Neural cell (in vitro differentiated cells): ENCODE measurements around a stretch of chr7.

- RAMPAGE, long total RNA: no peak
Measured at GRCh38 chr7:37977223-37977668, 56.8 kb downstream of the EPDR1 start.

- RAMPAGE, long total RNA: no peak
Measured at GRCh38 chr7:38002890-38003444, 82.5 kb downstream of the EPDR1 start.

DNA sequence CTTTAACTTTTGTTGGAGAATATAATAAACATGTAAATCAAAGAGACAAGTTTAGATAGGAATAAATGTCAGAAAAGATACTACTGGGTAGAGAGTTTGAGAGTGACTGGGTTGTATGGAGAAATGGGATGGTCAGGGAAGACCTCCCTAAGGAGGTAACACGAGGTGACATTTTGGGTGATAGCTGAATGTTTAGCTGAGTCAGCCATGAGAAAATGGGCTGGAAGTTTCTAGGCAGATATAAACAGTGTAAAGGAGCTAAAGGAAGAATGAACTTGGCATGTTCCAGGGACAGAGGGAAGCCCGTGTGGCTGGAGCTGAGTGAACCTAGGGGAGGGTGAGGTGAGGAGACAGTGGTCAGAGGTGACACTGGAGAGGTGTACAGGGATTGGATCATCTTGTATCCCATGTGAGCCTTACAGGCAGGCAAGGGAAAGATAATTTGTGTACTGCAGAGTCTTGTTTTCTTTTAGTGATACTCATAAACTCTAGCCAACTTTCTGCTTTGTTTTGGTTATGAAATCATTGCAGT, 1.7 kb downstream of the STARD3NL start:
- RAMPAGE, long total RNA: no peak

GRCh38 chr7:38274488-38275039, 96.5 kb downstream of the STARD3NL start:
- RAMPAGE, long total RNA: no peak

- RAMPAGE, long total RNA: no peak
Measured at GRCh38 chr7:38276065-38276861, 98.2 kb downstream of the STARD3NL start.

DNA sequence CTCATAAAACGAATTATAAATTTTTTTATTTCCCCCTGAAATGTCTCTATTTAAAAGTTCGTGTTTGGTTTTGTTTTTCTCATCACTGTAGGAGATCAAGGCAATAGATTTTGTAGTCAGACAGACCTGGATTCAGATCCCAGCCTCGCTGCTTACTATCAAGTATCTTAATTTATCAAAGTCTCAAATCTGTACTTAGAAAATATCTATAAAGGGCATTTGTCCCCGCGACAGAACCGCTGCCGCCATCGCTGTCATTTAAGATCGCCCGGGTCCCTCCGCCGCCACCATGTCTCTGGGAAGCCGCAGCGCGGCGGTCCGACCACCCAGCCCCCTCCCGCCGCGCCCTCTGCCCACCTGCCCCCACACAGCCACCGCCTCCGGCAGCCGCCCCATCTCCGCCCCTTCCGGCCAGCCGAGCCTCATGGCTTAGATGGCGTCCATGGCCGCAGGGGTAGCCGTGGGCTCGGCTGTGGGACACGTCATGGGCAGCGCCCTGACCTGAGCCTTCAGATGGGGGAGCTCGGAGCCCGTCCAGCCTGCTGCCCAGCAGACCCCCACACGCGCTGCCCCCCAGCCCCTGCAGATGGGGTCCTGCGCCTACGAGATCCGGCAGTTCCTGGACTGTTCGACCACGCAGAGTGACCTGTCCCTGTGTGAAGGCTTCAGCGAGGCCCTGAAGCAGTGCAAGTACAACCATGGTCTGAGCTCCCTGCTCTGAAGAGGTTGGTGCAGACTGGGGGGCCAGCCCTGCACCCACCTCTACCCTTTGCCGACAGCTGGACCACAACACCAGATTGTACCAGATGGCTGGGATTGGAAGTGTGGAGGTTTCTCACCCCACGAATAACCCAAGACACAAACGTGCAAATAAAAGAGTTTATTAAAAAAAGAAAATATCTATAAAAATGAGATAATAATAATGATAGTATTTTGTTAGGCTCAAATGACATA, 133.3 kb downstream of the STARD3NL start:
- RAMPAGE, long total RNA: no peak

- RAMPAGE, long total RNA: no peak
Measured at GRCh38 chr7:38714712-38714911, 83.4 kb upstream of the AMPH start.

DNA sequence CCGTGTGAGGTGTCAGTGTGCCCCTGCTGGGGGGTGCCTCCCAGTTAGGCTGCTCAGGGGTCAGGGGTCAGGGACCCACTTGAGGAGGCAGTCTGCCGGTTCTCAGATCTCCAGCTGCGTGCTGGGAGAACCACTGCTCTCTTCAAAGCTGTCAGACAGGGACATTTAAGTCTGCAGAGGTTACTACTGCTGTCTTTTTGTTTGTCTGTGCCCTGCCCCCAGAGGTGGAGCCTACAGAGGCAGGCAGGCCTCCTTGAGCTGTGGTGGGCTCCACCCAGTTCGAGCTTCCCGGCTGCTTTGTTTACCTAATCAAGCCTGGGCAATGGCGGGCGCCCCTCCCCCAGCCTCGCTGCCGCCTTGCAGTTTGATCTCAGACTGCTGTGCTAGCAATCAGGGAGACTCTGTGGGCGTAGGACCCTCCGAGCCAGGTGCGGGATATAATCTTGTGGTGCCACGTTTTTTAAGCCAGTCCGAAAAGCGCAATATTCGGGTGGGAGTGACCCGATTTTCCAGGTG, 35.1 kb downstream of the POU6F2 start:
- RAMPAGE, long total RNA: no peak

- RAMPAGE, long total RNA: no peak
Measured at GRCh38 chr7:39016606-39017128, 39.0 kb downstream of the POU6F2 start.

DNA sequence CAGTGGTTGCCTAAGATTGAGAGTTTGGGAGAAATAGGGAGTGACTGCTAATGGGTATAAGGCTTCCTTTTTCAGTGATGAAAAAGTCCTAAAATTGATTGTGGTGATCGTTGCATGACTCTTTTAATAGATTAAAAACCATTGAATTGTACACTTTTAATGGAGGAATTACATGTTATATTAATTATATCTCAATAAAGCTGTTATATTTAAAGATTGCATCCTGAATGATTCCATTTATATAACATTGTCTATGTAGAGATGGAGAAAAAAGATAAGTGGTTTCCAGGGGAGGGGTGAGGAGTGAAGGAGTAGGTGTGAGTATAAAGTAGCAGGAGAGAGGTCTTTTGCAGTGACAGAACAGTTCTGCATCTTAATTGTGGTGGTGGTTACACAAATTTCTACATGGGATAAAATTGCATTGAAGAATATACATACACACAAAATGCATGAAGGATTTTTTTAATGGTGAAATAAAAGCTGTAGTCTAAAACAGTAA, 102.3 kb downstream of the RALA start:
- RAMPAGE, long total RNA: no peak

GRCh38 chr7:39734648-39734951, 111.2 kb downstream of the RALA start:
- RAMPAGE, long total RNA: no peak

DNA sequence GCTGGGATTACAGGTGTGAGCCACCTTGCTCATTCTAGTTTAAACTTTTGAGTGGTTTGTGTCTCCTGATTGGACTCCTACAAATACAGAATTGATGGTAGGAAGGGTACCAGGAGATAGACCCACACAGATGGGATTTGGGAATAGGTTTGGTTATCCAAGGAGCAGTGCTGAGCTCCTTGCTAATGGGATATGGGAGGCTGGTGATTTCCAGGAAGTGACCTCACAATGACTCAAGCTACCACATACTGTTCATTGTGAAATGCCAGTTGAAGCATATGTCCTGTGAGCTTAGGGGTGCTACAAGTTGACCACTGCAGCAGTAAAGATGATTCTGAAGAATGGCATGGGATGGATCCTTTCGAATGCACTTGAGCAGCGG, 158.1 kb downstream of the RALA start:
- RAMPAGE, long total RNA: no peak

- RAMPAGE, long total RNA: no peak
Measured at GRCh38 chr7:39790960-39791396, 159.1 kb upstream of the CDK13 start.

GRCh38 chr7:39980986-39981521, 31.0 kb downstream of the CDK13 start:
- RAMPAGE, long total RNA: no peak

DNA sequence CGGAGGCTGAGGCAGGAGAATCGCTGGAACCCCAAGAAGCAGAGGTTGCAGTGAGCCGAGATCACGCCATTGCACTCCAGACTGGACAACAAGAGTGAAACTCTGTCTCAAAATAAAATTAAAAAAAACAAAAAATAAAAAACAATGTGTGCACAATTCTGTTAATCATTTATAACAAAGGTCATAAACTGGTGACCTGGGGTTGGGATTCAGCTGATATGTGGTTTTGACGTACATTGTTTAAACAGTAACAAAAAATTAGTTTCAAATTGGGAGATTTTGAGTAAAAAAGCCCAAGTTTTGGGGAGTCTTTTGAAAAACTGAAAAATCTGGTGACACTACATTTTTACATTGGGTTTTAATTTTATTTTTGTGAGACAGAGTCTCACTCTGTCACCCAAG, 11.8 kb downstream of the MPLKIP start:
- RAMPAGE, long total RNA: no peak

DNA sequence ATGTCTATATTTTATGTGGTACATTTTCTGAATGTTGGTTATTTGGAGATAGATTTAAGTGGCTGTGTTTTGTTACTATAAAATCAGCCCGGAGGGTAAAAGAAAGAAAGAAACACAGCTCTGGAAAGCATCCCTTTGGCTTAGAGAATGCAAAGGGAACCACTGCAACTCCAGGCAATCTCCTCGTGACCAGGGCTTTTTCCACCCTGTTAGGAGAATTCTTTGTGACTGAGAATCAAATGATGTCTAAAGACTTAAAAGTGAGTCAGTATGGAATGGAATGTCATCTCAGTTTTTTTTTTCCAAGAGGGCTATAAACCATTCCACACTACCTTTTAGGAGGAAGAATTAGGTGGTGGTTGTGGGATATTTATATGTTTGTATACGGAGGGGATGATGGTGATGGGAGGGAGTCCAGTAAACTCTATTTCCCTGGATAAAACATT, 334.6 kb downstream of the SUGCT start:
- RAMPAGE, long total RNA: no peak

- RAMPAGE, long total RNA: no peak
Measured at GRCh38 chr7:41047738-41048252, 655.1 kb downstream of the INHBA start.

GRCh38 chr7:41835296-41835662, 132.4 kb upstream of the INHBA start:
- RAMPAGE, long total RNA: no peak

GRCh38 chr7:42105626-42106596, 131.1 kb downstream of the GLI3 start:
- RAMPAGE, long total RNA: no peak

- RAMPAGE, long total RNA: no peak
Measured at GRCh38 chr7:42930740-42931418, 1.1 kb downstream of the PSMA2 start.